ENCODE measurements around the gene GRM4.

DNA sequence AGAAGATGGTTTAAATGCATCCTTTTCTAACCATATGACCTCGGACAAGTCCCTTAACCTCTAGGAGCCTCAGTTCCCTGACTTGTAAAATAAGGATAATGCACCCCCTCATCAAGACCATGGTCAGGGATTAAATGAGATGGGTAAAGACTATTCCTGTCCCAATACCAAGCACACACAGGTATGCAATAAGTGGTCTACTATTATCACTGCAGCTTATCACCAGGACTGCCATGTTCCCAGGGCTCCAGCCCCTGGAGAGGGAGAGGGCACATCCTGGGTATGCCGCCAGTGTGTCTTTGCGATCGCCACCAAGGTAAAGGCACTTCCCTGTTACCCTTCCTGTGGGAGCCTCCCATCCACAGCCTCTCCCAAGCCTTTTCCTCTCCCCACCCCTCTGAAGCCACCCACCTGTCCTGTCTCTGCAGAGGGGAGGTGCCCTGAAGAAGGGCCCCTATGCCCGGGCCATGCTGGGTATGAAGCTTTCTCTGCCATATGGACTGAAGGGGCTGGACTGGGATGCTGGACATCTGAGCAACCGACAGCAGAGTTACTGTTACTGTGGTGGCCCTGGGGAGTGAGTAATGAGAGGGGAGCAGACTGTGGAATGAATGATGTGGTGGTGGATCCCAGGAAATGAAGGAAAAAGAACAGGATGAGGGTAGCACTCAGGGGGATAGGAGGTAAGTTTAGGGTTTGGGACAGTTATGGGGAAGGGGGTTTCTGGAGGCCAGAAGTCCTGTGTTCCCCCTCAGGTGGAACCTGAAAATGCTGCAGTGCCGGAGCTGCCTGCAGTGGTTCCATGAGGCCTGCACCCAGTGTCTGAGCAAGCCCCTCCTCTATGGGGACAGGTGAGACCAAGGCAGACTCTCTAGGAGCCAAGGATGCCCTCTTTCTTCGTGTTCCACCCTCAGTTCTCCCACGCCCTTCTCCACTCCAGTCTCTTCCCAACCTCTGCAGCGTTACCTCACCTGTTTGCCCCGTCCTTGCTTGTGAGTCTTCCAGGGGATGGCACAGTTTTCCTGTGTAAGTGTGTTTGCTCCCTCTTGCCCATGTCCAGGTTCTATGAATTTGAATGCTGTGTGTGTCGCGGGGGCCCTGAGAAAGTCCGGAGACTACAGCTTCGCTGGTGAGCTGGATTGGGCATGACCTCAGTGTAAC lies 2.5 kb downstream of the PHF1 start:
- PRO-cap = no peak

DNA sequence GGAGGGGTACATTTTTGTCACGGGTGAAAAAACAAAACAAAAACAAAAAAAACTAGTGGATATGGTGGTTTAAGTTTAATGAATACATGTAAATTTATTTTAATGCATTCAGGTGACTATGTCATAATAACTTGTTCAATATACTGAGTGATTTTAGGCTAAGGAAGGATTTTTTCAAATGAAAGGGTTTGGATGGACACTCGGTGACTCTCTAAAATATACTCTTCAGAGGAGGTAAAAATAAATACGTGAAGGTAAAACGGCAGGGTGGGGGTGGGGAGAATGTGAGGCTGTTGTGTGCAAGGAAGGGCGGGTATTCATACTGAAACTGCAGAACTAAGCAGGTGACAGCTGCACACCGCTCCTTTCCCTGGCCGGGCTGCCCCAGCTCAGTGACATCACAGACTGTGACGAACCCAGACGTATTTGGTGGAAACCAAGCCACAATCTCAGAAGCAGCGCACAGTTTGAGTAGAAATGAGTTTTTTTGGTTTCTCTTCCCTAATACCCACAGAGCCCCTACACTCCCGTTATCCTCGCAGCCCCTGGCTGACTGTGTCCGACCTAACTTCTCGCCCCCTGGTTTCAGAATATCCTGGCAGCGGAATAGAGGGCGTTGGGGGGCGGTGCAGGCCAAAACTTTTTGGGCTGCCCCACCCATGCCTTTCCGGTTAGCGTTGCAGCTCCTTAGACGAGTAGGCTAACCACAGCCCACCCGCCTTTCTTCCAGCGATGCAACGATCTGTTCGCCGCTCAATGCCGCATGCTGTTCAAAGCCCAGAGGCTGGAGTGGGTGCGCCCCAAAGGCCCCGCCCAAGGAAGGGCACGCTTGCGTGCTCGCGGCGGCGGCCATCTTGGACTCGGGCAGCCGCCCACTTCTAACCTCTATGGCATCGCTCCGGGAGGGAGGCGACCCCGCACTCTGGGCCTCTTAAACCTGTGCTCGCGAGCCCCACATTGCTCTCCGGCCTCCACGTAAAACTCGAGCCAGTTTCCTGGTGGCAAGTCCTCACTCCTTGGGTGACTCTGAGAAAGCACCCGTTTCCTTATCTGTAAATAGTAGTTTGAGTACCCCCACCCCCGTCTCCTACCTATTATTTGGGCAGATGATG lies 9.1 kb downstream of the BAK1 start:
- PRO-cap = unidirectional peak, plus-strand start at position 423 of the sequence; bidirectional peak, plus-strand start at position 858 of the sequence, minus-strand start at position 791 of the sequence

GRCh38 chr6:33592469-33593083 lies 12.5 kb upstream of the BAK1 start:
- PRO-cap = no peak

DNA sequence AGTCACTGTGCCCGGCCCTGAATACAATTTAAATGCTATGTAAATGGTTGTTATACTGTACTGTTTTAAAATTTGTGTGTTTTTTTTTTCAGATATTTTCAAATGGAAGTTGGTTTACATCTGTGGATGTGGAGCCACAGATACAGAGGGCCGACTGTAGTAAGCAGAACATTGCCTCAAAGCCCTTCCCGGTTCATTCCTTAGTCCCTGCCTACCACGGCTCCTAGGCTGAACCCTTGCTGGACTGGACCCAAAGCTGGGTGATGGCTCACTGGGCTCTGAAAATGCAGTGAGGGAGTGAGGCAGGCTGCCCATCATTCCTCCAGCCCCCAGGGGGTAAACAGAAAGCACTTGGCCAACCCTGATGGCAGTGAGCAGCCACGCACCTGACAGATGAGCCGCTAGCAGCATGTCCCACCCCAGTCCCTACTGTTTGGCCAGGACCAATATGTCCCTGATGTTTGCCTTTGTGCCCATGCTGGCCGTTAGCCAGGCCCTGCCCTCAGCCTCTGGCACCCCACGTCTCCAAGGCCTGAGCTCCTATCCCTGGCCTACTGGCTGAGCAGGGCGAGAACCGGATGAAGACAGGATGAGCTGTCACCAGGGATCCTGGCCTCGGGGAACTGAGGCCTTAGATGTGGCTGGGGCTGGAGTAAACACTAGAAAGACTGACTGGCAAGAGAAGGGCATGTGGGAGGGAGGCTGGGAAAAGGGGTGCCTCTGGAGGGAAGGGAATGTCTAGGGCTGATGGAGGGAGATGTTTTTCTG lies 19.4 kb upstream of the BAK1 start:
- PRO-cap = no peak

- PRO-cap = bidirectional peak, plus-strand start at chr6:33609792, minus-strand start at chr6:33609674
Observed at GRCh38 chr6:33609471-33609944, 11.6 kb upstream of the ITPR3 start.

DNA sequence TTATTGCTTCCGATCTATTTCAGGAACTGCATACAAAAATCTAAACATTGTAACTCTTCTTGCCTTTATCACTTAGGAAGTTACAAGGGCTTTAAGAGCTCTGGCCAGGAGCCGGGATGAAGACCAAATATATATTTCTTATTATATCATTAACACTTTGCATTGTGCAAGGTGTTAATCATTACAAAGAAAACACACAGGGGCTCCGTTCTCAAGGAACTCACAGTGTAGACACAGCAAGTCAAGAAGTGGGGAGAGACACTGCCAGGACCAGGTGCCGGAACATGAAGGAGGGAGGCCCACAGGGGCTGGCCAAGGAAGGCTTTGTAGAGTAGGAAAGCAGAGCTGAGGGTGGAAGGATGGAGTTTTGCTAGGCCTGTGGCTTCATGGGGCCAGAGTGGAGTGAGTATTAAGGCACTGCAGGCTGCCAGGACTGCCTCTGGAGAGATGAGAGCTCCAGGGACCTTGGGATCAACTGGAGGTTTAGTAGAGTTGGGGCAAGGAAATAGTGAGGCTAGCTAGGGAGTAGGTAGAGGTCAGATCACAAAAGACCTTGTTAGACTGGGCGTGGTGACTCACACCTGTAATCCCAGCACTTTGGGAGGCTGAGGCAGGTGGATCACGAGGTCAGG lies 17.5 kb downstream of the ITPR3 start:
- PRO-cap = no peak

DNA sequence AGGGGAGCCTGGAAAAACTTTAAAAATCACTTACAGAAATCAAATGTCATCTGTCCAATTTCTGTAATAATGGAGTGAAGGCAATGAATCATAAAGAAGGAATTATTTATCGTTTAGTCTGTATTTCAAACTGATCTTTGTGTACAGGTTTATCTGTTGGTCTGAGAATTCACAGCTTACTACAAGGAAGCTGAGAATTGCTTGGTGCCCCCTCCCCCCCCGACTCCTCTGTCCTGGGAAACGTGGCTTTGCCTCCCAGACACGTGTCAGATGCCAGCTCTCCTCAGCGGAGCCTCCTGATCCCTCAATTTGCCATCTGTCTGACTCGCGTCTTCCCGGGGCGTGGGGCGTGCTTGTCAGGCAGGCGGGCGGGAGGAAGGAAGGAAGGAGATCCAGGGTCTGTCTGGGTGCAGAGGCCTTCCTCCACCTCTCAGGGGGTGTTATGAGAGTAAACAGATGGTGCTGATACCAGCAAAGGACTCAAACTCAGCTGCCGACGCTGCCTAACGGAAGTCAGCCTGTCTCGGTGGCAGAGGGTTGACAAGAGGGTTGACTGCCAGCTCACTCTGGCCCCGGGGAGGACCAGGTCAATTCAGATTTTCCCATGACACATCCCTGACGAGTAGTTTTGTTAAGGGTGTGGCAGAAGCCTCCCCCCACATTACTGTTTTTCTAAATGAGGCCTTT lies 17.2 kb downstream of the UQCC2 start:
- PRO-cap = no peak

- PRO-cap = no peak
Observed at GRCh38 chr6:33840515-33840934, 36.7 kb upstream of the MLN start.

DNA sequence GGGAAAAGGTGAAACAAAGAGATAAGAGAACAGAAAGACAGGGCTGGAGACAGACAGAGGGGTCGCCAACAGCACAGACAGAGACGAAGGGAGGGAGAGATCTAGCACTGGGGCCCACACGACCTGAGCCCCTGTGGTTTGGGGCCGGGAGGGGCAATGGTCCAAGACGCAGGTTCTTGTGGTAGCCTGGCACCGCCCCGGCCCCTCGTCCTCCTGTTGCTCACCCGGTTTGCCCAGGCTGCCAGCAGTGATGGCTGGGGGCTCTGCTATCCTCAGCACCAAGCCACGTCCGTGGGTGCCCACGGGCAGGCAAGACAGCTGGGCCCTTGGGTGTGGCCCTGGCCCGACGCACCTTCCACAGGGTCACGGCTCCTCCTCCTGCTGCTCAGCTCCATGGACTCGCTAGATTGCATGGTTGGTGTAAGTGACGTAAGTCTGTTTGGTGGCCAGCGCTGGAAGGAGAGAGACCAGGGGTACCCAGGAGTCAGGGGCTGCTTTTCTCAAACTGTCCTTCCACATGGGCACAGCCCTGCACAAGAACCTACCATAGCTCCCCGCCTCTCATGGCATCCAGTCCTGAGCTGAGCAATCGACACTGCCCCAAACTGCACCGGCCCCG lies 123.4 kb downstream of the GRM4 start:
- PRO-cap = no peak

DNA sequence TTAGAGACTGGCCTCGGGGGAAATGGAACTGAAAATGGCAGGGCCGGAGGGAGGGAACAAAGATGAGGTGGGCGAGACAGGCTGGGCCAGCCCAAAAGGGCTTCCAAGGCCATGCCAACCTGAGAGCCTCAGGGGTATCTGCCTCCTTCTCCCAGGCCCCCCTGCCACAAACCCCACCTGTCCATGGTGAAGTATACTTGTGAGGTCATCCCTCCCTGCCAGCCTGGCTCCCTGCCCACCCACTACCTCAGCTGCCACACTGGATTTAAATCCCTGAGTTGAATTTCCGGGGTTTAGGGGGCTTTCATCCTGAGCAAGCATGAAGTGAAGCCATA lies 28.7 kb downstream of the GRM4 start:
- PRO-cap = no peak

DNA sequence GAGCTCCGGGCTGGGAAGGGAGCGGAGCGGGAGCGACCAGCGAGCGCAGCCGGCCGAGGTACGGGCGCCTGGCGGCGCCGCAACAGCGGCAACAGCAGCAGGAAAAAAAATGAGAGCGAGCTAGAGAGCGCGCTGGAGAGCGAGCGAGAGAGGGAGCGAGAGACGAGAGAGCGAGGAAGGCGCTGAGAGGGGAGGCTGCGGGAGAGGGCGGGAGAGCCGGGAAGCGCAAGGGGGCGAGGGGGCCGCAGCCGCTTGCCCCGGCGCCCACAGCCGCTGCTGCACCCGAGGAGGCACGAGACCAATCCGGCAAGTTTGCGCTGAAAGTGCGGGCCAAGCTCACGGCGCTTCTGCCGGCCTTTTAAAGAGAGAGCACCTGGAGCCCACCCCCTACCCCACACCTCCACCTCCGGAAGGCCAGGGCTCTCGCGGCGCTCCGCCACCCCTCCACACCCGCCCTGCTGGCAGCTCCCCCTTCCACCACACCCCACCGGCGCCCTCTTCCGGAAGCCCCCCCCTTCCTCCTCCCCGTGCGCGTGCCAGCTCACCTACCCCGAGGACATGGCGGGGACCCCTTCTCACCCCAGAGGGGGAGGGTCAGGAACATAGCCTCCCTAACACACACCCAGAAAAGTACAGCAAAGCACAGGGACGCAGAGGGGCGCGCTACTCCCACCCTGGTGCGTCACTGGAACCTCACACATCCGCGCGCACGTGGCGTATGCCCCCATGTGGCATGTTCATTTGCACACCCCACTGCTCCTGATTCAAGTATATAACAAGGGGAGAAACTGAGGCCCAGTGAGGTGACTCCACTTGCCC lies at the start of gene GRM4:
TSS of gene GRM4 (minus strand) at position 637 of the 819 bp plus-strand sequence.
- PRO-cap = no peak

GRCh38 chr6:34146270-34146827 lies 462 bp upstream of the GRM4 start:
- PRO-cap = no peak

GRCh38 chr6:34227726-34228251 lies 8.9 kb upstream of the HMGA1 start:
- PRO-cap = no peak

GRCh38 chr6:34247534-34248688 lies 895 bp downstream of the SMIM29 start:
- PRO-cap = unidirectional peak, plus-strand start at chr6:34248552

DNA sequence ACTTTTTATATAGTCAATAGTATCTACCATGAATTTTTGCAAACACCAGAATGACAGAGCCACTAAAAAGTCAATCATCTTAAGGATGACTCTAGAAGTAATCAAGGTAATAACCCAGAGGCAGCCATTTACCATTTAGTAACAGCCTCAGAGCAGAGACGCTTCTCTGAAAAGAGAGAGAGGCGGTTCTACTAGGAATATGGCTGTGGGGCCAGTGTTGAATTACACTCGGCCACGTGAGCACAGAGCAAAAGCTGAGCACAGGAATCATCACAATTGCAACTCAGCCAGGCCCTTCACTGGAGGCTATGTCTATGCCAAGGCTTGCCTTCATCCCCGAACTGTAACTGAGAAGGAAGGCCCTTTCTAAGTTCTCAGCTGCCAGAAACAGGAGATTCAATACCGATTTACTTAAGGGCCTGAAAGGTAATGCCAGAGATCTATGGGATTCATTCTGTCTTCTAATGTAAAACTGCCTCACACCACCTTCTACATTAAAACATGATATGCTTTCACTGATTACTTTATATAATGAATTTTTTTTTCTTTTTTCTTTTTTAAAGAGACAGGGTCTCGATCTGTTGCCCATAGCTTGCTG lies 67.7 kb downstream of the NUDT3 start:
- PRO-cap = no peak

- PRO-cap = no peak
Observed at GRCh38 chr6:34370184-34370873, 22.1 kb downstream of the NUDT3 start.

DNA sequence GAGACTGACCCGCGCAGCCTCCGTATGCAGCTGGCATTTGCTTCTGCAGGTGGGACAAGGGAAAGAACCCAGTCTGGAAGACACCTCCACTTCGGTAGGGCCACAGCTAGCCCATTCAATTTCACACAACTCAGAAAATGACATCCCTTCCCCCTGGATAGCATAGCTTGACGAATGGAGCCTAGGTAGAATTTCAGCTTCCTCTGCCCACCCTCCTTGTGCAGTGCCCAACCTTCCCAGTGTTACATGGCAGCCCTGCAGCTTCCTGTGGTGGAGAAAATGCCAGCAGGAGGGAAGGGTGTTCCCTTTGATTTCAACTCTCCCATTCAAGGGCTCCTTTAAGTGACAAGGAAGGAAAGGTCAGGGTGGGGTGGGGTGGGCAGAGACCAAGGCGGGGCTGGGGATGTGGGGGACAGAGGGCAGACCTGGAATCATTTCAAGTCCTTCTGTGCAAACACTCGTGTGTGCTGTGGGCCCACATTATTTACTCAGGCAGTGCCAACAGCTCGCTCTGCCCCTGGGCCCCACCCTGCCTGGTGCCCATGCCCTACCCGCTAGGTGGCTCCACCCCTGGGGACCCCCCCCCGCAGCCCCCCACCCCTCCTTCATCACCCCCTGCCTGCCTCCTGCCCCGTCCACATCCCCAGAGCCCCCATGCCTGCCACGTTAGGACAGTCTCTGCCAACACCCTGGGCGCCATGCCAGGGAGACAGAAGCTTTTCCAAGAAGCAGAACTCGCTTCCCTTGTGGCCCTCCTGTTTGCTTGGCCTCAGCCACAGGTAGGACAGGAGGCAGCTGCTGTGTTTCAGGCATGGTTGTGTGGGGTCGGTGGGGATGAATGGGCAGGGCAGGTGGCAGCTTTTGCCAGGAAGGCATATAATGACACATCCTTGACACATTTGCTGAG lies 9.5 kb downstream of the SPDEF start:
- PRO-cap = no peak

GRCh38 chr6:34762700-34763224 lies 5.5 kb downstream of the SNRPC start:
- PRO-cap = no peak

- PRO-cap = no peak
Observed at GRCh38 chr6:34888714-34888871, 462 bp upstream of the ANKS1A start.

- PRO-cap = no peak
Observed at GRCh38 chr6:35037514-35037812, 103.7 kb downstream of the TCP11 start.

Measured in left ventricle myocardium (tissue), 1 donor.